SK-MEL-5 (cell line): ENCODE data around the genes SLCO4A1 and BHLHE23.

GRCh38 chr20:62517015-62517492 lies 41.3 kb upstream of the GATA5 start:
RAMPAGE:
- cytosol, long total RNA: no peak
- long total RNA: no peak
- nucleus, long total RNA: no peak

RAMPAGE:
- cytosol, long total RNA: no peak
- long total RNA: no peak
- nucleus, long total RNA: no peak
Measured at GRCh38 chr20:62549382-62549998, 73.7 kb upstream of the GATA5 start.

RAMPAGE:
- cytosol, long total RNA: no peak
- long total RNA: no peak
- nucleus, long total RNA: no peak
Measured at GRCh38 chr20:62557325-62558192, 81.8 kb upstream of the GATA5 start.

DNA sequence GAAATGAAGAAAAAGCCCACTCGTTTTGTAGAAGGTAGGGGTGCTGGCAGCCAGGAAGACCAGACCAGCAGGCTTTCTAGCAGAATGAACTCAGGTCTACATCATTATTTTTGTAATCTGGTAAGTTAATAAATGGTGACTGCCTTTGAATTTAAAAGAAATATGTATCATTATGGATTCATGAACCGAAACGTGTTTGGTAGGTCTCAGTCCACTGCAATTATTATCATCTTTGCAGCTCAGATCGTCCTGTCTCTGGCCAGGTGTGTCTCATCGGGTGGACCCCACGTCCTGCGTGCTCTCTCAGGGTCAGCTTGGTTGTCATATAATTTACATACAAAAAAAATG lies 69.0 kb upstream of the SLCO4A1 start:
RAMPAGE:
- cytosol, long total RNA: no peak
- long total RNA: no peak
- nucleus, long total RNA: no peak

RAMPAGE:
- cytosol, long total RNA: no peak
- long total RNA: no peak
- nucleus, long total RNA: no peak
Measured at GRCh38 chr20:62627982-62628682, 14.2 kb upstream of the SLCO4A1 start.

DNA sequence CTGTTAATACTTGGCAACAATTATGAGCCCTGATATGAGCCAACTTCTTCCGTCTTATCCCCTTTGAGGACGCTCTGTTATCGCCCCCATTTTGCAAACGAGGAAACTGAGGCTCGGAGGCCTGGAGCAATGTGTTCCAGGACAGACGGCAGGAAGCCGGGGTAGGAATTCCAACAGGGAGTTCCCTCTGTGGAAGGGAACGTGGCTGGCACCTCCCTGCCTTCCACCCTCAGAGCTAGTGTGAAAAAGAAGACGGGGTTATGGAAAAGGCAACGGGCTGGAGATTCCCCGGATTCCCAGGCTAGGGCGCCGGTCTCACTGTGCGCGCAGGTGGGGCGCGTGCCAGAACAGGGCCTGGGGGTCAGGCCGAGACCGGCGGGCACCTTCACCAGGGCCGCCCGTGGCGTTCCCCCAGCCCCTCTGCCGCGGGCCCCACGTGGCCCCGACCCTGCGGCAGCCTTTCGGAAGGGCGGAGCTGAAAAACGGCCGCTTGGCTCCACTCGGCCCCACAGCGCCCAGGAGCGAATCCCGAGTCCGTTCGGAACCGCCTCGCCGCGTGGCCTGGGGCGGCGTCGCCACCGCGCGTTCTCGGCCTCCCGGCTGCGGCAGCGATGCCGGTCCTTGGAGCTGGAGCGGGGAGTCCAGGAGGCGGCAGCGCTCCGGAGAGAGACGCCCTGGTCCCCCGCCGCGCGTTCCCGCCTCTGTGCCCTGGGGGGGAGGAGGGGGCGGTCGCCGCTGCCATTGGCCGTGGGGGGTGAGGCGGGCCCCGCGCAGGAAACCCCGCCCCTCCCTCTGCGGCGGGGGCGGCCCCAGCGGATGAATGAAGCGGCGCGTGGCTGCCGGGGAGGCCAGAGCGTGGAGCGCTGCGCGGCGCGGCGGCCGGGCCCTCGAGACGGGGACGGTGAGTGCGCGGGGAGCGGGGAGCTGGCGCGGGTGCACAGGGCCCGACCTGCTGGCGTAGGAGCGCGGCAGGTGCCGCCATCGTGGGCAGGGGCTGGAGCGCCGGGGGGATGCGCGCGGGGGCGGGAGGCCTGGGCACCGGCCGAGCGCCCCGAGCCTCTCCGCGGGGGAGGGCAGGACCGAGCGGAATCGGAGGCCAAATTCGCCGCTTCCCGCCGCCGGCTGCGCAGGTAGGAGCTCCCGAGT lies at the start of gene SLCO4A1:
TSS of gene SLCO4A1 (plus strand) at position 851 of the 1,146 bp plus-strand sequence.
RAMPAGE:
- cytosol, long total RNA: start-site peak on the plus strand centred at position 824 of the sequence, 55 bp wide, 34 and 36 reads in 2 replicates
- long total RNA: start-site peak on the plus strand centred at position 821 of the sequence, 61 bp wide, 36 and 31 reads in 2 replicates
- nucleus, long total RNA: no peak

GRCh38 chr20:62642799-62643184 lies 489 bp downstream of the SLCO4A1 start:
RAMPAGE:
- cytosol, long total RNA: no peak
- long total RNA: no peak
- nucleus, long total RNA: no peak

DNA sequence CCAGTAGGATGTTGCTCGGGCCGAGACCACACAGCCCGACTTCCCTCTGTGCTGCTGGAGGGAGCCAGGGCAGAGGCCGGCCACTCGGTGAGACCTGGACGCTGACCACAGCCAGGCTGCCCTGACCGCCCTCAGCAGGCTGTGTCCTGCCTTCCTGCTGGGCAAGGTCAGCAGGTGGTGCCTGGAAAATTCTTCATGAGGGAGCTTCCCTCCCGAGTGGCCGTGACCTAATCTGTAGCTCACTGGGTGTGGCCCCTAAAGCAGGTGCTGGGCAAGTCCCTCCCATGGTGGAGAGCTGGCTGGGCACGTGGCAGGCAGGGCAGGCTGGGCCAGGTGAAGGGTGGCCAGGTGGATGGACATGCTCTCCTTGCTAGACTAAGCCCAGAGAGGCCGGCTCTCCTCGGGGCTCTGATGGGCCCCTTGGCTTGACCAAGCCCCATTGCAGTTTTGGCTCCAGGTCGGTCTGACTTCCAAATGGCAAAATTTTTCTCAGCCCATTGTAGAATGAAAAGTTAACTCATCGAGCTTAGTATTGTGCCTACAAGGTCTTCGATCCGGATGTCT lies 1.9 kb downstream of the SLCO4A1 start:
RAMPAGE:
- cytosol, long total RNA: no peak
- long total RNA: no peak
- nucleus, long total RNA: no peak

DNA sequence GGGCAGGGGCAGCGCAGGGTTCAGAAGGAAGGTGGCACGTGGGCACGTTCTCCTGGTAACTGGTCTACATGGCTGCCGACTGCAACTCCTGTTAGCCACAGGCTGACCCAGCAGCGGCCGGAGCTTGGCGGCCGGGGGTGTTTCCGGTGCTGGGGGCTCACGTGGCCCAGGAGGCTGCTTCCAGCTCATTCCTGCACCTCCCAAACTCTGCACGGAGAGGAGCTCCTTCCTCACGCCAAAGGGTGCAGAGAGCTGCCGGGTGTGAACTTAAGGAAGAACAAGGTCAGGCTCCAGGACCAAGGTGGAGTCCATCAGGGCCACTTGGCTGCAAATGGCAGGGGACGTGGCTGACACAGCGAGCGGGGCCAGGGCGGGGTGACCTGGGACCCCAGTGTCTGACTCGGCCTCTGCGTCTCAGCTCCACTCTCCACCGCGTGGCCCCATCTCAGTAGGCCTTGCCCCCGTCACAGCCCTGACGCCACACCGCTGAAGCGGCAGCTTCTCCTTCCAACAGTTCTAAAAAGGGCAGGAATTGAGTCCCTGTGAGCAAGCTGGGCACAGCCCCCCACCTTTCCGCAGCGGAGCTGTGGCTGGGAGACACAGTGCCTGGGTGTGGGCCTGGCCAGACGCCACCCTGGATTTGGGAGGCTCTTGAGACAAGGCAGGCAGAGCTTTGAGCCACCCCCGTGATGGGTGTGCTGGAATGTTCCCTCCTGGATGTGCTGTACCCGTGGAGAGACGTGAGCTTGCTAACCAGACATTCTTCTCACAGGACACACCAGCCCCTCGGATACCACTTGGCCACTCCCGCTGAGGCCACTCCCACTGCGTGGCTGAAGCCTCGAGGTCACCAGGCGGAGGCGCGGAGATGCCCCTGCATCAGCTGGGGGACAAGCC lies 13.5 kb downstream of the SLCO4A1 start:
RAMPAGE:
- cytosol, long total RNA: no peak
- long total RNA: no peak
- nucleus, long total RNA: no peak

DNA sequence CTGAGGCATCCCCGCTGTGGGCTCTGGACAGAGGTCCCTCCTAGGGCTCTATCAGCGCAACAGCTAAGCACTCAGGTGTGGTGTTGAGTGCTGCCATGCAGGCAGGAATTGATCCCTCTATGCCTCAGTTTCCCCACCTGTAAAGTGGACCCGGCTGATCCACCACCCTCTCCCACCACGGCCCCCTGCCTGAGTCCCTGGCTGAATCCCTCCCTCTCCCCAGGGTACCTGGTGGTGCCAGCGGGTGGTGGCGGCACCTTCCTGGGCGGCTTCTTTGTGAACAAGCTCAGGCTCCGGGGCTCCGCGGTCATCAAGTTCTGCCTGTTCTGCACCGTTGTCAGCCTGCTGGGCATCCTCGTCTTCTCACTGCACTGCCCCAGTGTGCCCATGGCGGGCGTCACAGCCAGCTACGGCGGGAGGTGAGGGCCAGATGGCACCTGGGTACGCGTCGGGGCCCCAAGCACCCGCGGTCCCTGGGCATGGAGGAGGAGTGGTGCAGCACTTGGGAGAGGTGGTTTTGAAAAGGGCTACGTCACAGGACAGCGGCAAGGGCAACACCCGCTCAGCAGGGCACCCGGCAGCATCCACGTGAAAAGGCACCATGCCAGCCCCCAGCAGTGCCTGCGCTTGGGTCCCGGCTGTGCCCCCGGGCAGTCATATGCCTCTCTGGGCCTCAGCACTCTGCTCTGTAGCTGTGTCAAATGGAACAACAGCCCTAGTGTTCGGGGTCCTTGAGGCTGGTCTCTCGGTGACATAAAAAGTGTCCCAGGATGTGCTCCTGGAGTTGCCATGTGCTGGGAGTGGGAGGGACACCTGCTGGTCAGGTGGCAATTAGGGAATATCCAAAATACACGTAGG lies 24.1 kb downstream of the SLCO4A1 start:
RAMPAGE:
- cytosol, long total RNA: start-site peak on the minus strand centred at position 486 of the sequence, 24 bp wide, 158 and 111 reads in 2 replicates
- long total RNA: start-site peak on the minus strand centred at position 483 of the sequence, 35 bp wide, 253 and 237 reads in 2 replicates
- nucleus, long total RNA: no peak

DNA sequence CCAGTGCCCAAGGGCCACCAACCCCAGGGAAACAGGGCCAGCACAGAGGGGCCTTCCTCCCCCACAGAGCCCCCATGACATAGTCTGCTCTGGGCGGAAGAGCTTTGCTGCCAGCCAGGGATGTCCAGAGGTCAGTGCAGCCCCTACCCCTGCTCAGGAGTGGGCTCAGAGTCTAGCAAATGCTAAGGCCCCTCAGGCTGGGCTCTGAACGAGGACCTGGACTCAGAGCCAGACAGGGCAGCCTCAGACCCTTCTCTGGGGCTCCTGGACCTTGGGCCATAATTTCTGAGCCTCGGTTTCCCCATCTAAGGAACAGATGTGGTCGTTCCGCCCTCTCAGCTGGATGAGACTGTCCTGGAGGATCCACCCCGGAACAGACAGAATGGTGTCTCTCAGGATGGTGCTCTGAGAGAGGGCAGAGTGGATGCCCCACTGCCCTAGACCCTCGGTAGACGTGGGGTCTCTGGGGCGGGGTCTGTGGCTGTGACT lies 34.3 kb upstream of the MRGBP start:
RAMPAGE:
- cytosol, long total RNA: no peak
- long total RNA: no peak
- nucleus, long total RNA: no peak

GRCh38 chr20:62824909-62825451 lies 8.1 kb downstream of the COL9A3 start:
RAMPAGE:
- cytosol, long total RNA: no peak
- long total RNA: no peak
- nucleus, long total RNA: no peak

DNA sequence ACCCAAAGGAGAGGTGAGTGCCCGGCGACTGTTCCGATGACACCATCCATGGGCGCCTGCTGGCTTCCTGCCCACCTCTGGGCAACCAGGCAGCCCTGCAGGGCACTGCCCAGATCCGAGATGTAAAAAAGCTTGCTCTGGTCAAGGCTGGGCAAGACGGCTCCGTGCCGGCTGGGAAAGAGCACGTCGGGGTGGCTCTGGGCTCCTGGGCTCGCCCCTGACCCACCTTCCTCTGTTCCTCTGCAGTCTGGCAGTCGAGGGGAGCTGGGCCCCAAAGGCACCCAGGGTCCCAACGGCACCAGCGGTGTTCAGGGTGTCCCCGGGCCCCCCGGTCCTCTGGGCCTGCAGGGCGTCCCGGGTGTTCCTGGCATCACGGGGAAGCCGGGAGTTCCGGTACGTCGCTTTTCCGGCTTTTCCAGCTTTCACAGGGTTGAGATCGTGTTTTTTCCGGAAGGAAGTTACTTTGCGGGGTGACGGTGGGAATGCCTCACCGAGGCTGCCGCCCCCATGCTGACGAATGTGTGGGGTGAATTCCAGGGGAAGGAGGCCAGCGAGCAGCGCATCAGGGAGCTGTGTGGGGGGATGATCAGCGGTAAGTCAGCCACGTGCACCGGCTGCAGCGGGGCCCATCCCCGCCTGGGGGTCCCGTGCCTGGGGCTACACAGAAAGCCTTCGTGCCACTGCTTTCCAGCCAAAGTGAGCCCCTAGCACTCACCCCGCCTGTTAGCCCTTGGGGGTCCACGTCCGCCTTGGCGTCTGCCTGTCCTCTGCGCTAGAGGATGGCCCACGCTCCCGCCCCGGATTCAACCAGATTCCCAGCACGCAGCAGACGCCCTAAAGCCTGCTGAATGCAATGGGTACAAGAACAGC lies 19.3 kb downstream of the COL9A3 start:
RAMPAGE:
- cytosol, long total RNA: no peak
- long total RNA: no peak
- nucleus, long total RNA: no peak

RAMPAGE:
- cytosol, long total RNA: no peak
- long total RNA: no peak
- nucleus, long total RNA: no peak
Measured at GRCh38 chr20:62837937-62839043, 21.4 kb downstream of the COL9A3 start.

DNA sequence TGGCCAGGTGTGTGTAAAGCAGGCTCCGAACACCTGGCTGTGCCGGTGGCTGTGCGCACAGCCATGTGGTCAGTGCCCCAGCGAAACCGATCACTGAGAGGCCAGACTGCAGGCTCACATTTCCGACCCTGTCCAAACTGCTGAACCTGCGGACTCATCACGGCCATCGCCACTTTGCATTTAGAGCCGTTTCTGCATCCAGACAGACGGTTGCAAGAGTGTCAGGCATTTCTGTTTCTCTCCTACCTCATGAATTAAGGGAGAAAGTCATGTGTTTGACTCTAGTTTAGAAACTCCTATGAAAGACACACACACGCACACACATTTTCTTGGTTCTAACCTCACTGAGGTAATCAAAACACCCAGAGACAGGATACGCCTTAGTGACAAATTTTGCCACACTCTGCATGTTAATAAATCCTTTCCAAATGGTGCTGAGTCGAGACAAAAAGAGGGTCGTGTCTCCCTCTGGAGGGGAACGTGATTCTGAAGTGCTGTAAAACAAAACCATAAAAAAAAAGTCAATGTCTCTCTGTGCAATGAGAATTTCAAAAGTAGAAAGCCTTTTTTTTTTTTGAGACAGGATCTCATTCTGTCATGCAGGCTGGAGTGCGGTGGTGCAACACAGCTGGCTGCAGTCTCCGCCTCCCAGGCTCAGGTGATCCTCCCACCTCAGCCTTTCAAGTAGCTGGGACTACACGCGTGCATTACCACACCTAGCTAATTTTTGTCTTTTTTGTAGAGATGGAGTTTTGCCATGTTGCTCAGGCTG lies 31.0 kb upstream of the TCFL5 start:
RAMPAGE:
- cytosol, long total RNA: no peak
- long total RNA: no peak
- nucleus, long total RNA: no peak

RAMPAGE:
- cytosol, long total RNA: no peak
- long total RNA: no peak
- nucleus, long total RNA: no peak
Measured at GRCh38 chr20:62899132-62899673, 27.1 kb downstream of the DIDO1 start.

RAMPAGE:
- cytosol, long total RNA: no peak
- long total RNA: no peak
- nucleus, long total RNA: no peak
Measured at GRCh38 chr20:62930370-62930864, 4.1 kb upstream of the DIDO1 start.

DNA sequence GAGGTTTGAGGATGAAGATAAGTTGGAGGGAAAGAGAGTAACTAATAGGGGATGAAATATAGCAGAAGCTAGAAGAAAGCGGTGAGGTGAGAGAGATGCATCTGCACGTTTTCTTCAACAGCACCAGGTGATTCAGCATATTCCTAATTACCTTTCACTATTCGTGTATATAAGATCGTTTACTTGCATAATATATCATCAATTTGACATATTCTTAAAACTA lies 5.9 kb upstream of the SLC17A9 start:
RAMPAGE:
- cytosol, long total RNA: no peak
- long total RNA: no peak
- nucleus, long total RNA: no peak

DNA sequence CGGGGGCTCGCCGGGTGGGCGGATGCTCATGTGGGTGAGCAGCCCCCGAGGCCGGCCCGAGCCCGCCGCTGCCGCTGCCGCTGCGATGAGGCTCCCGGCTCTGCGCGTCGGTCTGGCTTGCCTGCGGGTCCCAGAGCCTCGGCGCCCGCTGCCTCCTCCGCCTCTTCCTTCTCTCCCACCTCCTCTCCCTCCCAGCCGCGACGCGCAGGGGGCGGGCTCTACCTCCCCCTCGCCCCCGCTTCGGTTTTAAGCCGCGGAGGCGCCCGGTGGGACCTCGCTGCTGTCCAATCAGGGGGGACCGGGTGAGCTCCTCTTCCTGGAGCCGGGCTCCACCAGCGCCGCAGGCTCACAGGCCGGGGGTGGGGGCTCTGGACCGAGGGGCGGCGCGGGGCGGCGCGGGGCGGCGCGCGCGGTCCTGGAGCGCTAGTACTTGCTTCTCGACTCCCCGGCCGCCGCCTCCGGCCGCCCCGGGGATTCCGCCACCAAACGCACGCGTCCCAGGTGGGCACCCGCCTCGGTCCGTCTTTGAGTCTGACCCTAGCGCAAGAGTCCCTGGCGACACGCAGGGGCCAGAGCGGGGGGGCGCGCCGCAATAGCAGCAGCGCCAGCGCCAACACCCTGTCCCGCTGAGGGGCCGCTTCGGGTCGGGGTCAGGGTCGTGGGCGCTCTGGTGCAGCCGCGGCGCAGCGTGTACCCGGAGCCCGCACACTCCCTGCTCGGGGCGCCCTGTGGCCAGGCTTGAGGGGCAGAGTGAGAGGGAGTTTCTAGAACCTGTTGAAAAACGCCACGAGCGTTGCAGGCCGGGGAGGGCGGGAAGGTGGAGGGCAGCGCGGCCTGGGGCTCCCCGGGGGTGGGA lies at the start of gene BHLHE23:
TSS of gene BHLHE23 (minus strand) at position 220 of the 856 bp plus-strand sequence.
RAMPAGE:
- cytosol, long total RNA: no peak
- long total RNA: no peak
- nucleus, long total RNA: no peak

DNA sequence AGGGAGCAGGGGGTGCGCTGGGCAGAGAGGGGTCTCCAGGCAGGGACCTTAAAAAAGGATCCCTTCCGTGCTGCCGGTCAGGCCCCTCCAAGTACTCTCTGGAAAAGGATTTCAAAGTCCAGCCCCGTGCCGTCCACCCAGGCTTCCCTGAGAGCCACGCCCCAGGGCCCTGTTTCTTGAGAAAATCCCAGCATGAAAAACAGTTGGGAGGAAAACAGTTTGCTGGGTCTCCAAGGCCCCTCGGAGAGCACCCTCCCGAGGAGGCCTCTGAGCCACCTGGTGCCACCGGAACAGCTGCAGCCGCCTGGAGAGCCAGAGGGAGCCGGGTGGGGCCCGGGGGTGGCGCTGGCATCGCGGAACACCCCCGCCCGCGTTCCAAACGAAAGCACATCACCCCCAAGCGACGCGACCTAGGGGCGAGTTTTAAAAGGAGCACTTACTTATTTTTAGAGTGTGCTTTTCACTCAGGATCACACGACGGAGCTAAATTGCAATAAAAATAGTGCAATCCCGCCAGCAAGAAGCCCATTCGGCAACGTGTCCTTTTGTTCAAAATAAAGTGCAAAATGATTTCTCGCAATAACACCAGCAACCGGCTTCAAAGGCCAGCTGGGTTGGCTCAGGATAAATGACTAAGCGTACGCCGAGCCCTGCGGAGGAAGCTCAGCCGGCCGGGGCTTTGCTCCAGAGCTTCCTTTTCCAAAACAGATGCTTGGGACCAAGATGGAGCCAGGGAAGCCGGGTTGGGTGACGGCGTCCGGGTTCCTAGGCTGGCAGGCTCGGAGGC lies 64.2 kb downstream of the YTHDF1 start:
RAMPAGE:
- cytosol, long total RNA: no peak
- long total RNA: no peak
- nucleus, long total RNA: no peak